Measurements from ENCODE around the genes PANX2 and TRABD.

DNA sequence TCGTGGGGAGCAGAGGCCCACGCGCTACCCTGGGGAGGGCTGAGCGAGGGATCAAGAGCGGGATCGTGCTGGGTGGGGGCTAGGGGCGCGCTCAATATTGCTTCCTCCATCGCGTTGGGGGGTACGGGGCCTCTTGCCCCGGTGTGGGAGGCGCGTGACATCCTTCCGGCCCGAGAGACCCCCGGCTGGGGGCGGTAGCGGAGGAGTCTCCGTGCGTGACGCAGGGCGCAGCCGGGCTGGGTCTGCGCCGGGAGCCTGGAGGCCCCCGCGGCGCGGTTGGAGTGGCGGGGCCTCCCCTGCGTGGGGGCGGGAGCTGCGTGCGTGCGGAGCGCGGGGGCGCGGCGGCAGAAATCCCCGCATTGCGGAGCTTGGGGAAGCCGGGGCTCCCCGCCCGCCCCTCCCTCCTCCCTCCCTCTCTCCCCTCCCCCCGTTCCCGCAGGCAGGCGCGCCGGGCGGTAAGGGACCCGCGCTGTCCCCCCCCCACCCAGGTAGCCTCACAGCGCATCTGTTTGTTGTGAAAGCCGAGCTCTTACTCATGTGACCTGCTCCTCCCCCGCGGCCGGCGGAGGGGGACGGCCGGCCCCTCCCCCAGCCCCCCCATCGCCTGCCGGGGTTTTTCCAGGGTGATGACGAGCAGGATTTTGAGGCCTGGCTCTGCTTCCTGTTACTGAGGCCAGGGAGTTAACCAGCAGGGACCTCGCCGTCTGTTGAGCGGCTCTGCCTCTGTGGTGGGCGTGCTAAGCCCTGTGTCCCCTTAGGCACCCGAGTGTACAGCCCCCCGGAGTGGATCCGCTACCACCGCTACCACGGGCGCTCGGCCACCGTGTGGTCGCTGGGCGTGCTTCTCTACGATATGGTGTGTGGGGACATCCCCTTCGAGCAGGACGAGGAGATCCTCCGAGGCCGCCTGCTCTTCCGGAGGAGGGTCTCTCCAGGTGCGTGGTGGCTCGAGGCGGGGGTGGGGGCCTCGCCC lies 1.6 kb downstream of the PIM3 start:
- PRO-cap, result bidirectional peak, plus-strand start at position 679 of the sequence, minus-strand start at position 507 of the sequence

DNA sequence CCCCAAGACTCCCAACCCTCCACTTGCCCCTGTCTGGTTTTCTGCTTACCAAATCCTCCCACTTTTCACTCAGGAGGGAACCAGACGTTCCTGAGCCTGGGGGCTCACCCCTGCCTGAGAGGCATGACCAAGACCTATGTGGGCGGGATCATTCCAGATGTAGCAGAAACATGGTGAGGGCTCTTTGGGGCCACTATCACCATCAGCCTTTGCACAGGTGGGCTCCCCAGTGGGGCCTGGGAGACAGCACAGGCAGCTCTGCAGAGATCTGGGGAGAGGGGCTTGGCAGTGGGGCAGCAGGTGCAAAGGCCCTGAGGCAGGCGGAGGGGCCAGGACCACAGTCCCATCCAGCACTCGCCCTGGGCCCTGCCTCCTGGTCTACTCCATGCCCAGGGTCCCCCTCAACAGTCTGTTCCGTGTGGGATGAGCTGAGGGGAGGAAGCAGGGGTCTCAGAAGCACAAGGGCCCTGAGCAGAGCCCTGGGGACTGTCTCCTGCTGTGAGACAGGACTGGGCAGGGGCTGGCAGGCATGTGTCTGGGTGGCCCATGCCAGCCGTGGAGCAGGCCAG lies 9.3 kb downstream of the PIM3 start:
- PRO-cap, result no peak

DNA sequence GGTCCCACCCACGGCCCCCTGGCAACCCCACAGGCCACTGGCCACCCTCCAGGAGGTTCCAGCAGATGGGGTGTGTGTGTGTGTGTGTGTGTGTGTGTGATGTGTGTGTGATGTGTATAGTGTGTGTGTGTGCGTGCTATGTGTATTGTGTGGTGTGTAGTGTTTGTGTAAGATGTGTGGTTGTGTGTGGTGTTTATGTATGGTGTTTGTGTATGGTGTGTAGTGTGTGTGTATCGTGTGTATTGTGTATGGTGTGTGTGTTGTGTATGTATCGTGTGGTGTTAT lies 12.1 kb downstream of the PIM3 start:
- PRO-cap, result no peak

DNA sequence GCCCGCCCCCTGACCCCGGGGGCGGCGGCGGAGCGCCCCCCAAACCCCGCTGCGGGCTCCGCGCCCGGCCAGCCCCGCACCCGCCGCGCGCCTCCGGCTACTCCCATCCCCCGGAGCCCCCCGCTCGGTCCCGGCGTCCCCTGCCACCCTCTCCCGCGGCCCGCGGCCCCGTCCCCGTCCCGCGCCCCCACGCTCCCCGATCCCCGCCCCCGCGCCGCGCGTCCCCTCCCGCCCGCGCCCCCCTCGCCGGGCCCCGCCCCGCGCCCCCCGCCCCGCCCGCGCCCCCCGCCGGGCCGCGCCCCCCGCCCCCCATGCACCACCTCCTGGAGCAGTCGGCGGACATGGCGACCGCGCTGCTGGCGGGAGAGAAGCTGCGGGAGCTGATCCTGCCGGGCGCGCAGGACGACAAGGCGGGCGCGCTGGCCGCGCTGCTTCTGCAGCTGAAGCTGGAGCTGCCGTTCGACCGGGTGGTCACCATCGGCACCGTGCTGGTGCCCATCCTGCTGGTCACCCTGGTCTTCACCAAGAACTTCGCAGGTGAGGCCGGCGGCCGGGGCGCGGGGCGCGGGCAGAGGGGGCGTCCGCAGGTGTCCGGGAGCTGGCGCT lies at the start of gene PANX2:
Gene PANX2 (plus strand): TSS at position 312 of the 606 bp plus-strand sequence.
- PRO-cap, result no peak

DNA sequence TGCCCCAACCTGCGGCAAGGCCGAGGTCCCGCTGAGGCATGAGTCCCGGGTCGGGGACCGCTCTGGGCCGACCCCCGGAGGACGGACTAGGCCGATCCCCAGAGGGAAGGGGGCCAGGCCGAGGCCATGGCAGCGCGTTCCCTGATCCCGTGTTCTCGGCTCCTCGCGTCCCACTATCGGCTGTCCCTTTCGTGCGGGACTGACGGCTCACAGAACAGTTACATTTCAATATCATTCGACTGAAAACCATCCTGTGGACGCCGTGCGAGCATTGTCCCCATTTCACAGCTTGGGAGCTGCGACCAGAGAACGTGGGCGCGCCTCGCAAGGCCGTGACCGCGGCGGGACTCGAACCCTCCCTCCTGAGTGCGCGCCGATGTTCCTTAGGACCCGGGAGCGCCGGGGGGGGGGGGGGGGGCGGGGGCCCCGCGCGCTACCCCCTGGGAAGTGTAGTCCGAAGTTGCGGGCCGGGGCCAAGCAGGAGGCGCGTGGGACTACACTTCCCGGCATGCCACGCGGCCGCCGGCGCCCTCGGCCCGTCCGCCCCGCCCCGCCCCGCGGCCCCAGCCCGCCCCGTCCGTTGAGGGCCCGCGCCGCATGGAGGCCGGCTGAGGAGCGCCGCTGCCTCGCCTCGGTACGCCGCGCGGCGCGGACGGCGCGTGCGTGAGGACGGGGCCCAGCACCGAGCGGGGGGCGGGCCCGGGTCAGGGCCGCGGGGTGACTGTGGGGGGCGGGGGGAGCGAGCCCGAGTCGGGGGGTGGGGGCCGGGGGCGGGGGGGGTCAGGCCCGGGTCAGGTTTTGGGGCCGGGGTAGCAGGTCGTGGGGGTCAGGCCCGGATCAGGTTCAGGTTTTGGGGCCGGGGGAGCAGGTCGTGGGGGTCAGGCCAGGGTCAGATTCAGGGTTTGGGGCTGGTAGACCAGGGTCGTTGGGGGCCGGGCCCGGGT lies at the start of gene TRABD:
Gene TRABD (plus strand): TSS at position 571 of the 944 bp plus-strand sequence.
- PRO-cap, result bidirectional peak, plus-strand start at position 611 of the sequence, minus-strand start at position 364 of the sequence

DNA sequence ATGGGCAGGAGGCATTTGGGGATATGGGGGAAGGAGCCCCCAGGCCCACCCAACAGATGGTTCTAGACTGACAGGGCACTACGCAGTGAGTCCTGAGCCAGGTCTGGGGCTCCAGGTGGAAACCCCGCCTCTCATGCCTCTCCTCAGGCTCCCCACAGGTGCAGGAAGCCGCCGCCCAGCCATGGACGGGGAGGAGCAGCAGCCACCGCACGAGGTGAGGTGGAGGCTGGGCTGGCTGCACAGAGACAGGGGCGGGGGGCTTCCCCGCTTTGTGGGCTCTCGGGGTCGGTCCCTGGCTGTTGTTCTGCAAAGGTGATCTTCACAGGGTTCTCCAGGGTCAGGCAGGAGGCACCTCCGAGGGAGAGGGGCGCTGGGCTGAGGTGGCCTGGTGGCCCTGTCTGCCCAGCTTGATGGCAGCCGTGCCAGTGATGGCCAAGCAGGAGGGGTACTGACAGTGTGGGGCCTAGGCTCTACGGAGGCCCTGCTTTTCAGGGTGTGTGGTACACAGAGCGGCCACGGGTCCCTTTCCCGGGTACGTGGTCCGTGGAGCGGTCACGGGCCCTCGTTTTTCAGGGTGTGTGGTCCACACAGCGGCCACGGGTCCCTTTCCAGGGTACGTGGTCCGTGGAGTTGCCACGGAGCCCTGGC lies 7.3 kb downstream of the TRABD start:
- PRO-cap, result no peak

GRCh38 chr22:50199040-50200147 lies 1.4 kb upstream of the SELENOO start:
- PRO-cap, result unidirectional peak, plus-strand start at chr22:50199949

DNA sequence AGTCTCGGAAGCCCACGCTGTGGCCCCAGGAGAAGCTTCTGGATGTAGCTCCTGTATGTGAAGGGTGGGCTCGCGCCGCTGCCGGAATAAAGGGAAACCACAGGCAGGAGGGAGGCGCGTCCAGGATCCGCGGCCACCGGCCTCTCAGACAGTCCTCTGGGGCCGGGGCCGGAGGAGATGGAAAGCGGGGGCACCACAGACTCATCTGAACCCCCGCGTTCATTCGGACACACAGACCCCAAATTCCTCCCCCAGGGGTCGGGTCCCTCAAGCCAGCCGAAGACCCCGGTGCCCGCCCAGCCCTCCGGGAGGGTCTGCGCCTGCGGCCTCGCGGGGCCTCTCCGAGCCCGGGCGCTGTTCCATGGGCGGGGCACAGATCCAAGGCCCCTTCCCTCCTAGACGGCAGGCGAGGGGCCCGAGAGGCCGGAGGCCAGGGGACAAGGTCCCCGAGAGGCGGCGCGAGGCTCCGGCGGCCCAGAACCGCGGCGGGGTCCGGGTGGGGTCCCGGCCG lies 608 bp upstream of the SELENOO start:
- PRO-cap, result no peak

DNA sequence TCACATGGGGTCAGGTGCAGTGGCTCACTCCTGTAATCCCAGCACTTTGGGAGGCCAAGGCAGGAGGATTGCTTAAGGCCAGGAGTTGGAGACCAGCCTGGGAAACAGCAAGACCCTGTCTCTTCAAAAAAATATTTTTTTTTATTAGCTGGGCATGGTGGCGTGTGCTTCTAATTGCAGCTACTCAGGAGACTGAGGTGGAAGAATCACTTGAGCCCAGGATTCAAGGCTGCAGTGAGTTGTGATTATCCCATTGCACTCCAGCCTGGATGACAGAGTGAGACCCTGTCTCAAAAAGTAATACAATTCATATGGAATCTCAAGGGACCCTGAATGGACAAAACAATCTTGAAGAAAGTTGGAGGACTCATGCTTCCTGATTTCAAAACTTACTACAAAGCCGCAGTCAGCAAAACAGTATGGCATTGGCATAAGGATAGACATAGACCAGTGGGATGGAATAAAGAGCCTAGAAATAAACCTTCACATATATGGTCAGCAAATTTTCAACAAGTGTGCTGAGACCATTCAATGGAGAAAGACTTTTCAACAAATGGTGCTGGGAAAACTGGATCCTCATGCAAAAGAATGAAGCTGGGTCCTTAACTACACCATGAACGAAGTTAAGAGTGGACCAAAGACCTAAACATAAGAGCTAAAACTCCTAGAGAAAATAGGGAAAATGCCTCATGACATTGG lies 2.4 kb downstream of the SELENOO start:
- PRO-cap, result no peak

- PRO-cap, result no peak
Measured at GRCh38 chr22:50205403-50206049, 4.7 kb downstream of the SELENOO start.

DNA sequence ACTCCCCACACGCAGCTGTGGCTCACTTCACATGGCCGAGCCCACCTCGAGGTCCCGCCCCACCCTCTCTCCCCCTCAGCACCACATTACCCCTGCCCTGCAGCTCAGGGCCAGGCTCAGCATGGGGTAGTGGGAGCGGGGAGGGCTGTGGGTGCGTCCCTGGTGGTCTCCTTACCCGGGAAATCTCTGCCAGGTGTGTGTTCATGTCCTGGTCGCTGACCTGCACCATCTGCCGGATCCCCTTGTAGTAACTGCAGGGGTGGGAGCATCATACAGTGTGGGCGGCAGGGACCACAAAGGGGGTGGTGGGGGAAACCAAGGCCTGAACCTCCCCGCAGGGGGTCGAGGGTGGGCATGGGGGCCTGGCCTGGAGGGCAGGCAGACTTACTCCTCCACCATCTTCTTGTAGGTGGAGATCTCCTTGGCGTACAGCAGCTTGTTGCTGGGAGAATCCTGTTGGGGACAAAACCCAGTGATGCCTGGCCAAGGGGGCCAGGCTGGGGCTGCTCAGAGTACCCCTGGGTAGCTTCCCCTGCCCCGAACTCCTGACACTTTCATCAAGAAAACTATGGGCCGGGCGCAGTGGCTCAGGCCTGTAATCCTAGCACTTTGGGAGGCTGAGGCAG lies 6.4 kb upstream of the MAPK11 start:
- PRO-cap, result no peak

GRCh38 chr22:50282183-50282809 lies 12.1 kb upstream of the MAPK11 start:
- PRO-cap, result no peak

DNA sequence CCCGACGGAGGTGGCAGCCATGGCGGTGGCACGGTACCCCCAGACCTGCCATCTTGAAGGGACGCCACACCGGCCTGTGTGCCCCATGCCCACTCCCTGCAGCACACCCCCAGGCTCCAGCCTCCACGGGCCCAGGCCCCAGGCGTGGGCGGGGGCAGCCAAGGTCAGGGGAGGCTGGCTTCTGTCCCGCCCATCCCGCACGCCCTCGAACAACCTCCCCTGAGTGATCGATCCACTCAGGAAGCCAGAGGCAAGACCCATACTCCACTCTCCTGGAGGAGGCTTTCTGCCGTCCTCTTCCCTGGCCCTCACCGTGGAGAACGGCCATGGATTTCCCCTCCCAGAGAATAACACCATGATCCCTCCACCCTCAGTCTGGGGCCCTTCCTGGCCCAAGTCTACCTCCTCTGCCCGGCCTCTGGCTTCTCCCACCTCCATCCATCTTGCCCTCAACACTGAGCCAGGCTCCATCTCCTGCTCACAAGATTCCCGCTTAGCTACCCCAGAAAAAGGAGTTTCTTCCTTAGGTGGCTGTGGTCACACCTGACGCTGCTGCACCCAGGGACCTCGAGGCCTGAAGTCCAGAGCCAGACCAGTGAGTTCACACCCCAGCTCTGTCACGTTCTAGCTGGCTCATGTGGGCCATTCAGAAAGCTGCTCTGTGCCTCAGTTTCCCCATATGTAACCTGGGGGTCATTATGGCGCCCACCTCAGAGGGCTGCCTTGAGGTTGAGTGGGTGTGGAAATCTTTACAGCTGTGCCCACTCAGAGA lies 10.1 kb downstream of the PLXNB2 start:
- PRO-cap, result no peak

GRCh38 chr22:50300135-50300752 lies 7.2 kb downstream of the PLXNB2 start:
- PRO-cap, result no peak

DNA sequence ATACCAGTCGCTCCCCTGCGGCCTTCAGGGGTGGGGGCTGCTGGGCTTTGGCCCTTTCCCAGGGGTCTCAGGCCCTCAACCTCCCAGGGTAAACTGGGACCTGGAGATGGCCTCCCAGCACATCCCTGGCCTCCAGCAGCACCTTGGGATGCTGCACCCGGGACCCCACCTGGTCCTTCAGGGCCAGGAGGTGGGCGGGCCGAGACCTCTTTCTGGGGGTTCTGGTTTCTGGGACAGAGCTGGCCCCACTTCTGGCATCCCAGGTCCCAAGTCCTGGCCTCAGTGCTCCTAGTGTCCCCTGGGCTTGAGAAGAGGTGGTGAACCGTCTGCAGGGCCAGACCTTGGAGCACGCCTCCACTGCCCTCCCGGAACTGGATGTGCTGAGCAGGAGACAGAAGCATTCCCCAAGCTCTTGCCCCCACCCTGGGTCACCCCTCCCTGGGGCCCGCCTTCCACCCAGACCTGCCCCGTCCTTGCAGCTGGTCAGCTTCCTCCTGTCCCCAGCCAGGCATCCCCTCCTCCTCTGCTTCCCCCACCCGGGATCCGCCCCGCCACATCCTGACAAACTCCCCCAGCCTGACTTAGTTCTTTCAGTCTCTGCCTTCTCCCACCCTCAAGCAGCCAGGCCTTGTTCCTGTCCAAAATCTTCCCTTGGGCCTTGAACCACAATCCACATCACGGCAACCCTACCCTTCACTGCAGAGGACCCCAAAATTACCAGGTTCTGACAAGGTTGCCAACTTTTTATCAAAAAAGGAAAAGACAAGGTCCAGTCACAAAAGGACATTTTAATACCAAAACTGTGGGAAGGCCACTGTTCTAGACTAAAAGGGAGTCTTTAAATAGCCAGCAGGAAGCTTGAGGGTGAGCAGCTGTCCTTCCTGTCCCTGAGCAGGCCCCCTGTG lies 1.1 kb upstream of the PLXNB2 start:
- PRO-cap, result bidirectional peak, plus-strand start at position 593 of the sequence, minus-strand start at position 367 of the sequence

GRCh38 chr22:50367487-50368317 lies 24.6 kb downstream of the PPP6R2 start:
- PRO-cap, result no peak

- PRO-cap, result no peak
Measured at GRCh38 chr22:50388802-50389642, 45.9 kb downstream of the PPP6R2 start.

DNA sequence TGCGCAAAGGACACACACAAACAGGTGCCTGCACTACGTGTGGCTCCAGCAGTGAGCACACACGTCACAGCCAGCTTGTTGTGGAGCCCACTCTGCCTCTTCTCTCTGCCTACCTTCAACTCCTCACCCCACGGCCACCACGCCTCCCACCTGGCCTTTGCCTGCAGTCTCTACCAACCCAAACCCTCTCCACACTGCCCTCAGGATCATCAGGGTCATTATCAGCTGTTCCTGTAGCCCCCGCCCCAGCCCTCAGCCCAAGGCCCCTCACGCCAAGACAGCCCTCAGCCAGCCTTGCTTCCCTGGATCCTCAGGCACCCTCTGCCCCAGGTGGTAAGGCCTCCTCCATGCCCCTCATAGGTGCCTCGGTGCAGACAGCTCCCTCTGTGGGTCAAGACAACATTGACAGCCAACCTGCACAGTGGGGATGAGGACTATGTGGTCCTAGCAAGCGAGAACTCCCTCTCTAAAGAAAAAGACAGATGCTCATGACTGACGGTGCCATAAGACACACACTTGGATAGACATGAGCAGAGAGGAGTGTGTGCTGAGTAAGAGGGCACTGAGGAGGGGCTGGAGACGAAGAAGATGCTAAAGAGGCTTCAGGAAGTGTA lies 1.7 kb downstream of the SBF1 start:
- PRO-cap, result no peak

GRCh38 chr22:50541644-50542042 lies 4.1 kb upstream of the KLHDC7B start:
- PRO-cap, result unidirectional peak, minus-strand start at chr22:50541809

- PRO-cap, result unidirectional peak, plus-strand start at chr22:50583374
Measured at GRCh38 chr22:50583242-50583765, 655 bp upstream of the CHKB start.

All from left lung (tissue), 1 donor.